UCH-1 (cell line): ENCODE measurements around the genes SUPT20HL1 and MAGEB18.

DNA sequence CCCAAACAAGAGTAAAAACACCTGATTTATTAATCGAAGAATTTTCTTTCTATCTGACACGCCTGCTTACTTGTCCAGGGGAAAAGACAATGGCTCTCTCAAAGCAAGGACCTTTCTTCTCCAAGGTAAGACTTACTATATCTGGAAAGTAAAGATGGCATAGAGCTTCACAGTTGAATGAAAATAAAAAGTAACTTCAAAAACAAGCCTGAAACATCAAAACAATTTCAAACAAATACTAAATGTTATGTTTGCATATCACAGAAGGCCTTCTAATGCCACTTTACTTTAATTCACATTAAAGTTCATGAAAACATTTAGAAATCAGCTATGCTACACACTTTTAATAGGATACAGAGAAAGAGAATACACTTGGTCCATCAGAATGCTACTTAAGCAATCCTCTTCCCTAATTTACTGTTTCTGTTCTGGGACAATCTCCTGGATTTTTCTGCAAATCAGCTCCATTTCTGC lies 36.8 kb downstream of the BCLAF3 start:
- RRBS = no CpG with 5 or more reads among the region's 2 CpGs

- RRBS = no CpG with 5 or more reads among the region's 10 CpGs
These were observed 25.8 kb downstream of the BCLAF3 start for GRCh38 chrX:19964793-19965811.

GRCh38 chrX:21373622-21373961 lies 626 bp upstream of the CNKSR2 start:
- RRBS = 4% methylated on average over 6 of the region's 24 CpGs

DNA sequence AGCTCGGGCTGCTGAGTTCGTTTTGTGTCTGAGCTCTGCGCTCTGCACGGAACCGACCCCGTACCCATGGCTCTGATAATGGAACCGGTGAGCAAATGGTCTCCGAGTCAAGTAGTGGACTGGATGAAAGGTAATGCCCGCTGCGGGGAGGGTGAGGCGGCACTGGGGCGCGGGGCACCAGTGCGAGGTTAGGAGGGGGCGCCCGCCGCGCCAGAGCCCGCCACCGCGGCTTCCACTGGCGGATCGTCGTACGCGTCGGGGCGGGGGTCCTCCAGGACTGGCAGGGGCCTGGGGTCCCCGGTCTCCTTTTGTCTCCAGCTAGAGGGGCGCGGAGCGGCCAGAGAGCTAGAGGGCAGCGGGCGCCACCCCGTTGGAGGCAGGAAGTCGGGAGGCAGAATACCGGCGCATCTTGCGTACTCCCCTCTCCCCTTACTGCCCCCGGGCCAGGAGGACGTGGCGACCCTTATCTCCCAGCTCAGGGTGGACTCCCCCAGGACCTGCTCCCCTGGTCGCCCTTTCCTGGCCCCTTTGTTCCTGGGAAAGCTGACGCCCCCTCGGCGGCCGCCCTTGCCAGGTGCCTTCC lies 705 bp downstream of the CNKSR2 start:
- RRBS = 6% methylated on average over 6 of the region's 47 CpGs

GRCh38 chrX:21757022-21757658 lies 776 bp downstream of the SMPX start:
- RRBS = no CpG with 5 or more reads among the region's 5 CpGs

DNA sequence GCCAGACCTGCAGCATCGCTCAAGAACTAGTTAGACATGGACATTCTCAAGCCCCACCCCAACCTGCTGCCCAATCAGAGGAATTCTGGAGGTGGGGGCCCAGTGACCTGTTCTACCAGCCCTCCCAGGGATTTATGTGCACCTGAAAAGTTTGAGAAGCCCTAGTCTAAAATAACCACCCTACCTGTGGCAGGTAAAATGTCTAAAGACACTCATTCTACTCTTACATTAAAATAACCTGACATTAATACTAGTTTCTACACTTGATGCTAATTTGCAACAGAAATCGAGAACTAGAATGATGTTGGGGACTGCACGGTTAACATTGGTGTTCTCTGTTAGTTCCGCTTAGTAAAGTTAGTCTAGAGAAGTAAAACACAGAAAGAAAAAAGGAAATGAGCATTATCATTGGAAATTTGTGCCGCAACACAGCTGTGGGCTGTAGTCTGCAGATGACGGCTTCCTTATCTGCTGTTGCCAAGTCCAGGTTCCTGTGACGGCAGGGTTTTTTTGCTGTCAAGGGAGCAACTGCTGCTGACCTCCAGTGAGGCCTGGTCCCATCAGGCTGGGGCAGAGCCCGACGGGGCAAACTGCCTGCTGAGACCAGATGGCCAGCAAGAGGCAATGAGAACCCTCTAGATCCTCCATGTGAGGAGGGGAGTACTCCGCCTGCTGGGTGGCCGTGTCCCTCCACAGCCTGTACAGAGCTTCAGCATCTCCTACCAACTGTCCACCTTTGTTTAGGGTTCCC lies 38.9 kb upstream of the PHEX start:
- RRBS = no CpG with 5 or more reads among the region's 11 CpGs

GRCh38 chrX:23228916-23229471 lies 105.7 kb upstream of the PTCHD1 start:
- RRBS = no CpG with 5 or more reads among the region's 5 CpGs

DNA sequence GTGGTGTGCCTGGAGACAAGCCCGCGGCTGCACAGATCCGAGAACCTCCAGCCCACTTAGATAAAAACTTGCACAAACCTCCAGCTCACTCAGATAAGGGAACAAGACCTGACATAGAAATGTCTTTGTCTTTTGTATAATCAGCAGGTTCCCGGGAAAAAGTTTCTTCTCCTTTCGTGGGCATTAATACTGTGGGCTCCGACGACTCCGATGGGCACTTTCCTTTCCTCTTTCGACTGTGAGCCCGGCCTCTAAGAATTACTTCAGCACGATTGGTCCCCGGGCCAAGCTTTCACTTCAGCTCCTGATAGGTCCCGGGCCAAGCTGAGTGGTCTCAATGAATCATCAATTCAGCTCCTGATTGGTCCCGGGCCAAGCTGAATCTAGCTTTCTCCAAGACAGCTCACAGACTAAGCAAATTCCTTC lies 32.5 kb downstream of the PRDX4 start:
- RRBS = no CpG with 5 or more reads among the region's 14 CpGs

- RRBS = no CpG with 5 or more reads among the region's 2 CpGs
These were observed 4.1 kb downstream of the SAT1 start for GRCh38 chrX:23787077-23787400.

DNA sequence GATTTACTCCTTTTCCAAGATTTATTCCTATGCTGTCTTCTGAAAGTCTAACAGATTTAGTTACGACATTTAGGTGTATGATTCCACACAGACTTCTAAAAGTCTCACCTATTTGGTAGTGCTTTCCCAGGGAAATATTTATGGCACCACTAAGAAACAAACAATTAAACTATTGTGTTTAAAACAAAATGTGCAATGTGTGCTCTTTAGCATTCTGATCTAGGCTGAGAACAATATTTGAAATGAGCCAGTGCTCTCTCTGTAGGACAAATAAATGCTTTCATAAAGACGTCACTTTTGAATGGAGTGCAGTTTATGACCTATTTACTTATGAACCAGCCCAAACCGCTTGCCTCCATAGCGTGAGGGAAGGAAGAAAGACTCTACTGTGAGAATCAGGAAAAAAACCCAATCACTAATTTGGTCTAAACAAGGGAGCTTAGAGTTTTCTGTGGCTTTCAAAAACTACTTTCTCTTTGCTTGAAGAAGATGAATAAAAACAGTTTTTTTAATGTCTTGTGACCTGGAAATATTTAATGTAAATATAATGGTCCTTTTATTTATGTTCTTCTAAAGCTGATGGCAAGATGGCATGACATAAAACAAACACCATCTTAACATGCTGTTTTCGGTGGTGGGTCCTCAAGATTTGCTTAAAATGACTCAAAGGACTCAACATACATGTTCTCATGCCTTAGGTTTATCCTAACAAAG lies 39.5 kb downstream of the SAT1 start:
- RRBS = no CpG with 5 or more reads among the region's 5 CpGs

DNA sequence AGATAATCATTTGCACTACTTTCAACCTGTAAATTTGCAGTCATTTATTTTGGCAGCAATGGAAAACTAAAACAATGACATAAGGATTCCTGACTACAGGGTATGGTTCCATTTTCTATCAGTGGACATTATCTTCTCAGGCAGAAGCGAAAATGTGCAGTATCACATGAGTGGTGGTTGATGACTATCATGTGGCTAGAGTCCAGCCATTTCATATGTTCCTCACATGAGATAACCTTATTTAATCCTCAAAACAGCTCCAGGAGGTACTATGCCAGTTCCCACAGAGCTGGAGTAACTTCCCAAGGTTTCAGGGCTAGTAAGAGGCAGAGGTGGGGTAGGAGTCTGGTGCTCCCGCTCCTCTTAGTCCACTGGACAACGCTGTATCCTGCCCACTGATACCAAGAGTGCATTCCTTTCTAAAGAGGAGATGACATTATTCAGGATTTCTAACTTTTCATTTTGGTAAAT lies 61.8 kb downstream of the SAT1 start:
- RRBS = no CpG with 5 or more reads among the region's 3 CpGs

GRCh38 chrX:24025215-24025398 lies 1.9 kb downstream of the KLHL15 start:
- RRBS = 5% methylated on average over 8 of the region's 20 CpGs

- RRBS = no CpG with 5 or more reads among the region's 4 CpGs
These were observed 32.8 kb downstream of the ZFX start for GRCh38 chrX:24181970-24183107.

DNA sequence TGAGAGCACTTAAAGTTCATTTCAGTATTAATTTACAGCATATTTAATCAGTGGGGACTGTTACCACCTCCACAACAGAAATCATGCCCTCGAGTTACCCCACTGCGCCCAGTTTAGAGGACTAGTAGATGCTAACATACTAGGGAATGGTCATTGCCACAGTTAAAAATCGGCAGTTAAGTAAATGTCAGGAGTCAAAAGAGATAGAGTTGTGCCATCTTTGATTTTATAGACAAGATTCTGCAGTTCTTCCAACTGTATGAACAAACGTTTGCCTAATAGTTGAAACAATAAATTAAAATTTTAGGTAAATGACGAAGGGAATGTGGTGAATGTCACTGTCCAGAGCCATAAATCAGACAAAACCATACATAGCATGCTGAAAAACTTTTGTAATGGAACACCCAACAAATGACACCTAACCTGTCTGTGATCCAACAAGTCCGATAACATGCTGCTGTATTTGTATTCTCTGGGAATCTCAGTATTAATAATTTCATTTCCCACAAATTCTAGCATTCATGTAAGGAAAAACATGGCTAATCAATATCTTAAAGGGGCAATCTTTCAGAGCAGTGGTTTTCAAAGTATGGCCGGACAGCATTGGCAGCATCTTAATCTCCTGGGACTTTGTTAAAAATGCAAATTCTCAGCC lies 65.4 kb downstream of the ZFX start:
- RRBS = no CpG with 5 or more reads among the region's 7 CpGs

DNA sequence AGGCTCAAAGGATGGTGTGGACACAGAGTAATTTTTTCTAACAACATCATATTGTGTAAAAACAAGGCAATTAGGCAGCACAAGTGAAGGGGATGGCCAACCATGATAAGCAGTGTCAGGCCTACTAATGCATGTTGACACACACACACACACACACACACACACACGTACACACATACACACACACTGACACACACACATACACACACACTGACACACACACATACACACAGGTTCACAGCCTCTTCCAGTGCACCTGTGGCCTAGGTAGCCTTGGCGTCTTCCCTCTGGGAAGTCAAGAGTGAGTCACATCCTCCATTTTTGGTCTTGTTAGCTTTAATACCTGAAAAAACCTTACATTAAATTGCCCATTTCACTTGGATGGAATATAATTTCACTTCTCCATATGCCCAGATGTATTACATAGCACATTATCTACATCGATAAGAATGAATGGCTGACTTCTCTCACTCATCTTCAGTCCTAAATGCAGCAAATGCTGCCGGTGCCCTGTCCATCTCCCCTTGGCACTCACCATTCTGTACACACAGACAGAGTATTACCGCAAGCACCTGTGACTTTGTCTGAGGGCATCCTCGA lies at the start of gene SUPT20HL1:
Gene SUPT20HL1 (plus strand): TSS at position 316 of the 600 bp plus-strand sequence.
- RRBS = no CpG with 5 or more reads among the region's 6 CpGs

GRCh38 chrX:25001856-25002154 lies 14.0 kb downstream of the ARX start:
- RRBS = 100% methylated on average over 2 of the region's 9 CpGs

DNA sequence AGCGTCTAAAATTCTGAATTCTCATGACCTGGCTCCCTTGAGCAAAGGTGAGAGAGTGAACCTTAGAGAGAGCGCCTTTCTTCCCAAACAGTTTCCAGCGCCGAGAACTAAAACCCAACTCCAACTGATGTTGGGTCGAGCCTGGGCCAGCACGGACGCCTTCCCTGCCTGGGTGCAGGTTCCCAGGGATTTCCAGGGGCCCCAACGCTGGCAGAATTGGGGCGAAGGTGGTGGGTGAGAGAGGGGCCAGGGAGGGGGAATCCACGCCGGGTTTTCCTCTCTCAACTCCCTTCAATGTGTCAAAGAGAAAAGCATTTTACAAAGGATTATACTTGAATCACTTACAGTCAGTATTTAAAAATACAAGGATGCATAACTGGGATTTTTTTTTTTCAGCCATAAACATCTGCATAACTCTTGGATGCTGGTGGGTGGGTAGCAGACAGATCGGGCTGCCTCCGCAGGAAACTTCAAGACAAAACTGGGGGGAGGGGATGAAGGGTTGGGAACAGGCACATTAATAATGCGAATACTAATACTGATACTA lies 1.2 kb upstream of the ARX start:
- RRBS = no CpG with 5 or more reads among the region's 14 CpGs

DNA sequence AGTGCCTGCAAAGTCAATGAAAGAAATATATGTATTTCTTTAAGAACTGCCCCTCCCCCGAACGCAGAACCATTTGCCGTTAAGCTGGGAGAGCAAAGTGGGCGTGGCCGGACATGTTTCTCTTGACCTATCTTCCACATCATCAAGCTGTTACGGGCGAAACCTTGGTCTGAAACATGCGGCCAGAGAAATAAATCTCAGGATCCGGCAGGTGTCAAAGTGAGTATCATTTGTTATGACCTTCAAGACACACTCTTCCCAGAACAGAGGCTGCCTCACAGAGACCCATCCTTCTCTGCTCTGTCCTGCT lies at the start of gene MAGEB18:
Gene MAGEB18 (plus strand): TSS at position 95 of the 310 bp plus-strand sequence.
- RRBS = 32% methylated on average over 3 of the region's 9 CpGs

- RRBS = no CpG with 5 or more reads among the region's 2 CpGs
These were observed 309.1 kb downstream of the PPP4R3C start for GRCh38 chrX:27154035-27154427.